SJCRH30 (cell line): ENCODE data around the genes TES, CAV2 and CAV1.

- RAMPAGE, long total RNA: no peak
These were observed 28.9 kb downstream of the DLD start for GRCh38 chr7:107919676-107920518.

GRCh38 chr7:107952370-107952937 lies 50.5 kb downstream of the LAMB1 start:
- RAMPAGE, long total RNA: no peak

DNA sequence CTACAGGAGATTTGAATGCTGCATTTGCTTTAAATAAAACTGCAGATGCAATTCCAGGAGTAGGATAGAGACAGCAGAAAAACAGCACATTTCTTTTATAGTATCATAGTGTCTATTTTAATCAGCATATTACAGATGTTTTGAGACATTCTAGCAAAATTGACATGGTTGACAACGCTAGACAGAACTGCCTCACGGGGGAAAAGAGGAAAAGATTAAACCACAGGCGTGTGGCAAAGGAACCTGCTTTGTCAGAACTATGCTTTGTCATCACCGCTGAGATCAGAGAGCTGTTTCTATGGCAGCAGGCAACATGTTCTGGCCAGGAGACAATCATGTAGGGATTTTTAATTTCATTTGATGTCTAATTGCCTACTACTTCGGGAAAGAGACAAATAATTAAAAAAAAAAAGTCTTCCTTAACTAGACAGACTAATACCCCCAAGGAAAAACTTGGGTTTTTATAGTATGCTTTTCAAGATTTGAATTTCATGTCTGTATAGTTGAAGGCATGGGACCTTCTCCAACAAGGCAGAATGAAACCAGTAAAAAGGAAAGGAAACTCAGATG lies 40.0 kb downstream of the NRCAM start:
- RAMPAGE, long total RNA: no peak

GRCh38 chr7:109363798-109364061 lies 794.1 kb downstream of the DNAJB9 start:
- RAMPAGE, long total RNA: no peak

- RAMPAGE, long total RNA: no peak
These were observed 404.3 kb upstream of the LRRN3 start for GRCh38 chr7:110686322-110687344.

DNA sequence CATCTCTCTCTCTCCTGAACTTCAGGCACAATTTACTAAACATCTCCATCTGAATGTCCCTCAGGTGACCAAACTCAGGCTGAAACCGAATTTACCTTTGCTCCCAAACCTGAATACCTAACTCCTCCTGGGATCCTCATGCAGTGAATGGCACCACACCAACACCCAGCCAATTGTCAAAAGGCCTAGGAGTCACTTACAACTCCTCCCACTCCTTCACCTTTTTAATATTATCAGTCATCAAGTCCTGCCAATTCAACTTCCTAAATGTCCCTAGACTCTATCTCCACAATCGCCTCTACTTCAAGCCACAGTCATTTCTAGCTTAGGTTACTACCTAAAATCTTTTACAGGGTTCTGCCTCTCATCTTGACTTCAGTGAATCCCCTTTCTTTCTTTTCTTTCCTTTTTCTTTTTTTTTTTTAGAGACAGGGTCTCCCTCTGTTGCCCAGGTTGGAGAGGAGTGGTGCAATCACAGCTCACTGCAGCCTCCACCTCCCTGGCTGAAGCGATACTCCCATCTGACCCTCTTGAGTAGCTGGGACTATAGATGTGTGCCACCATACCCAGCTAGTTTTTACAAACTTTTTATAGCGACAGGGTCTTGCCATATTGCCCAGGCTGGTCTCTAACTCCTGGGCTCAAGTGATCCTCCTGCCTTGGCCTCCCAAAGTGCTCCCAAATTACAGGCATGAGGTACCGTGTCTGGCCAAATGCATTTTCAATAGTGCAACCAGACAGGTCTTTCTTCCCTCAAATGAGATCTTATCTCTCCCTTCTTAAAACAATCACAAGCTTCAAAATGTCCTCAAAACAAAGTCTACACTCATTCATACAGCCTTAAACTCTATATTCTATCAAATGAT lies 269.0 kb upstream of the IMMP2L start:
- RAMPAGE, long total RNA: no peak

DNA sequence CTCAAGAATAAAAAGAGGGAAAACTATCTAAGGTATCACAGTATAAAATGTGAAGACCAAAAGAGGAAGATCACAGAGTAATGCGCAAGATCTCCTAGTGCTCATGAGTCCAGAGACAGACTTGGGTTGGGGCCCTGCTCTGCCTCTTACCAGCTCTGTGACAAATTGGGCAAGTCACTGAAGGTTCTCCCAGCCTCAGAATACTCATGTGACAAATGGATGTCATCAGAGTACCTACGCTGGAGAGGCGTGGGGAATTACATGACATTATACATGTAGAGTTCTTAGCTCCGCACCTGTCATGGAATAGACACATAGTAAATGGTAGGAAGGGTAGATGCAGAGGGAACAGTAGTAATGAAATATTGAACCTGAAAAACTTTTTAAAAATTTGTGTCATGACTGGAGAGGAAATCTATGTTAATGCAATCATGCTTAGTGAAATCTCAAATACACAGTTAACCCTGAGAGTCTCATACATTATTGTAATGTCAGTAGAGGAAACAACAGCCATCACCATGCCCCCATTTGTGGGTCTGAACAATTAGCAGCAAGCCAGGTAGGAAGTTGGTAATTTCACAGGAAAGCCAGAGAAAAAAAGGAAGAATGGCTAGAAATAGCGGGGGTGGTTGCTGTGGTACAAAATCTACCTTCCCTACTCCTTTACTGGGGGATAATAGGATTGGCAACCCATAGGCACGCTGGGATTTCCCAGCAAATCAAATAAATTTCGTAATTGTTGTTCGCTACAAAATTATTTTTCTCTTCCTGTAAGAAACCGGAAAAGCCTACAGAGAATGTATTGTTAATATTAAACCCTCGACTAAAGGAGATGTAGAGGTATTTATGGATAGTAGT lies 124.2 kb downstream of the DOCK4 start:
- RAMPAGE, long total RNA: no peak

DNA sequence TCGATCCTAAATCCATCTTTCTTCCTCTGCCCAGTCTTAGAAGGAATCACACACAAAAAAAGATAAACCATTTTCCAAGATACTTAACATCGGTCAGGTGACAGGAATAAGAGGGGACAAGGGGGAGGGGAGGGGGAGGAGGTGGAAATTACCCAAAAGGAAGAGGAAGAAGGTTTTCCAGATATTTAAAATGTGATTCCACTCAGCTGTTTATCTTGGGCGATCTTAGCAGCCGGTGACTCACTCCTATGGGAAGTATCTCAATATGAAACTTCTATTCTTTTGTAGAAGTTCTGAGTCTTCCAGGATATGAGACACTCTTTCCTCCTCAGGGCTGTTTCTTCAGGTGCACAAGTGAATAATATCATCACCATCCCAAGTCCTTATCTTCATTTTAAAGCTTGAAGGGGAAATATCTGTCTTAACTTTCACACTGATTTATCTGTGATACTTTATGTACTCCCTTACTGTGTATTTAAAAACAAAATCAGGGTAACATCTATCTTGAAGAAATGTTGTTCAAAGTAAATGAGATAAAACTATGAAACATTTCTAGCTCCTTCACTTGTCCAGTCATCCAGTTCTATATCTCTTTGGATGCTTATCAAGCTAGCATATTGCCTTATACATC lies 13.9 kb downstream of the DOCK4 start:
- RAMPAGE, long total RNA: no peak

- RAMPAGE, long total RNA: no peak
These were observed 5.3 kb upstream of the LSMEM1 start for GRCh38 chr7:112475403-112475901.

DNA sequence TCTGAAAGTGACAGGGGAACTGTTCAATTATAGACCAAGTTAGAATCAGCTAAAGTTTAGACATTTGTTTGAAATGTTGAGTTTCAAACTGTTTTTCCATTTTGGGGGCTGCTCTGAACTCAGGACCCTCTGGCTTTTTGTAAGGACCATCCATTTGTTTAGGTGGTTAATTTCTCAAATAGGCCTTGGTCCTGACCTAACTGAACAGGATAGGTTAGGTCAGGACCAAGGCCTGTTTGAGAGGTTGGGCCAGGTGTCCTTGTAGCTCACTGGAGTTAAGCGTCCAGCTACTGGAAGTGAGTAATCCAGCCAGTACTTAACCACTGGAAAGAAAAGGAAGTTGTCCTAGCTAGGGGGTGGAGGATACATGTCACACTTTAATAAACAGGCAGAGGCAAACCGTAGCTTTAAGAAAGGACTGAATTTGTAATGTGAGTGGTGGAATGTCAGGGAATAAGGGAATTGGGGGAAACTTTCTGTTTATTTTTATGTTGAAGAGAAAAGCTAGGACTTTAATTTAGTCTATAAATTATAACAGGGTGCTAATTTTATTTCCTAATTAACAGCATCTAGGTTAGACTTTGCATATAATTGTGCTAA lies 50.9 kb upstream of the BMT2 start:
- RAMPAGE, long total RNA: no peak

DNA sequence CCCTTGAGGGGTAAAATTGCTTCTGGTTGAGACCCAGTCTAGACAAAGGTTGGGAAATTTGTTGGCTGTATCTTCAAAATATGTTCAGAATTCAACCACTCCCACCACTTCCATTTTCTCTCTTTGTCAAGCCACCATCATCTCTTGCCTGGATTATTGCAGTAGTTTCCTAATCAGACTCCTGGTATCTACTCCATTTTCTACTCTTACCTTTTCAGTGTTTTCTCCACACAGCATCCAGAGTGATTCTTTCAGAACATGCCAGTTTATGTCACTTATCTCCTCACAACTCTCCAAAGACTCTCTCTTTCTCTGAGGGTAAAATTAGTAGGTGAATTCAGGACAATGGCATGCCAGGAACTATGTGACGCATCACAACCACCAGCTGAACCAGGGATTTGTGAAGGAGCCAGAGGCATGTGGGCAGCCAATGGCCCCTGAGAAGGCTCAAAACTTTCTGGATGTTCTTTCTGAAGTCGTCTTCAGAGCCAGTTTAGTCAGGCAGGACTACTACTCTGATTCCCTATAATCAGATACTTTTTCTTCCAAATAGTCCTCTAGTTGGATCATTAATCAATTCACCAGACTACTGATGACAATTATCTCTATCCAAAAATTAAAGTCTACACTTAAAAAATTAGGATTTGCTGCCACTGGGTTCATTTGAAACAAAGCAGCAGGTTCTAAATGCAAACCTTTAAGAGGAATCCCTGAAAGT lies 55.8 kb upstream of the BMT2 start:
- RAMPAGE, long total RNA: no peak

GRCh38 chr7:113331308-113331799 lies 213.0 kb upstream of the SMIM30 start:
- RAMPAGE, long total RNA: no peak

- RAMPAGE, long total RNA: no peak
These were observed 129.5 kb upstream of the PPP1R3A start for GRCh38 chr7:114048354-114048704.

DNA sequence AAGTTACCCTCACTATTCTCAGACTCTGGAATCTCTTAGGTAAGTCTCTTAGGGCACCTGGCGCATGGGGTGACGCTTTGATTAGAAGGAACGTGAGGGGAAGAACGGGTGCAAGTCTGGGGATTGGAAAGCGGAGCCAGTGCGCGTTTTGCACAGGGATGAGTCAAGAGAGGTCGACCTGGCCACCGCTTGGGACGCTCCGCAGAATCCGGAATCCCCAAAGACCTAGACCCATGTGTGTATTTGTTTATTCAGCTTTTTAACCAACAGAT lies 168.9 kb upstream of the PPP1R3A start:
- RAMPAGE, long total RNA: no peak

- RAMPAGE, long total RNA: start-site peak on the plus strand at chr7:116210518-116210582, 85 and 18 reads in 2 replicates
These were observed at the start of gene TES for GRCh38 chr7:116210241-116210817. TES (plus strand) TSS chr7:116210539.

DNA sequence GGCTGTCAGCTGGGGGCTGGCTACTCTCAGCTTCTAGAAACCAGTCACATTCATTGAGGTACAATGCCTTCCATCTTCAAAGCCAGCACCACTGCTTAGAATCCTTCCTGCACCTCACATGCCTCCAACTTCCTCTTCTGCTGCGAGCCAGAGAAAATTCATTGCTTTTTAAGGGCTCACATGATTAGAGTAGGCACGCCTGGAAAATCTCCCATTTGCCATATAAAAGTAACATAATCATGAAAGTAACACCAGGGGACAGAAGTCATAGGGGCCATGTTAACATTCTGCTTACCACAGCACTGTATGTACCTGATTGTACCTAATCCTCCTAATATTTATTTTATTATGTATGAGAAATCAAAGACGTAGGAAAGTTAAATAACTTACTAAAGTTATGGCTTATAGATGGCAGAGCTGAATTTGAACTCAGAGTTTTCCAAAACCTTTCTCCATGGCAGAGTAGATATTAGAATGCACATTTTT lies 28.8 kb downstream of the TES start:
- RAMPAGE, long total RNA: no peak

DNA sequence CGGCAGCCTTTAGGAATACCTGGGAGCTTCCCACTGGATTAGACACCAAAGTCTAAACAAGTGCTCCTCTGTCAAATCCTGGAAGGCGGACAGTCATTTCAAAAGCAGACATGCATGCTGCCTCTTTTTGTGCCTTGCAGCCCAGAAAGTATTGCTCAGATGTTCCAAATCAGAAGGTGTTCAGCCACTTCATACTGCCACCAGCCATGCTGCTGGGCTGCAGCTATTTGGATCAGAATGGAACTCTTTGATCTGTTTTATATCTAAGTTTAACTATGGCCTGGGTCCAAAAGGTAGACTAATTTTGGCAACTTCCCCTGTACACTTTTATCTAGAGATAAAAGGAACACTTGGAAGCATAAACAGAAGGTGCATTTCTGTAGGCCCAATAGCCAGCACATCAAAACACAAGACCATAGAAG lies 143.3 kb upstream of the CAV2 start:
- RAMPAGE, long total RNA: no peak

GRCh38 chr7:116426162-116426850 lies 73.2 kb upstream of the CAV2 start:
- RAMPAGE, long total RNA: no peak

DNA sequence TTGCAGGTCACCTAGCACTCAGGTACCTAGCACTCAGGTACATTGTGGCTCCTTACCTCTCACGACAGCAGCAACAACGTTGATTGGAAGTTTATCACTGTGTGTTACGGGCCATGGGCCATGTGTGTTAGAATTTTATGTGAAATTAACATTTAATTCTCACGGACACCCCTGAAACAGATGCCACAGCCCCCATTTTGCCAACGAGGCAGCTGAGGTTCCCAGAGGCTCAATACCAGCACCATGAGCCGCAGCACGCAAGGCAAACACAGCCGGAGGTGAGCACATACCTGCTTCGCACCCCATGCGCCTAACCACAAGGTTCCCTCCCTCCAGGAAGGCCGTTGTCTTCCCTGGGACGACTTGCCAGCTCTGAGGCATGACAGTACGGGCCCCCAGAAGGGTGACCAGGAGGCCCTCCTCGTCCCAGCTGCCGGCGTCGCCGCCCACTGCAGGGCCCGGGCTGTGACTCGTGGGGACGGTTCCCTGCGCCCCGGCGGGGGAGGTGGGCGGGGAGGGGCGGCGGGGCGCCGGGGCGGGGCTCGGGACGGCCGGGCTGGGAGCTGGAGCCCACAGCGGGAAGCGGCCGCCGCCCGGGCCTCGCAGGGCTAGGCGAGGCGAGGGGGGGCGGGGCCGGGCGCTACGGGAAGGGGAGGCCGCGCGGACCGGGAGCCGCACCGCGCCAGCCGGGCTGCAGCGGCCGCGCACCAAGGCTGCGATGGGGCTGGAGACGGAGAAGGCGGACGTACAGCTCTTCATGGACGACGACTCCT lies at the start of gene CAV2:
CAV2 (plus strand) TSS at position 675 of the 773 bp plus-strand sequence.
- RAMPAGE, long total RNA: no peak

- RAMPAGE, long total RNA: start-site peak on the plus strand at chr7:116524989-116525040, 252 and 10 reads in 2 replicates
These were observed at the start of gene CAV1 for GRCh38 chr7:116524295-116525399. CAV1 (plus strand) TSS chr7:116525036.